SK-N-DZ (cell line): ENCODE measurements around the genes DNER, SP110 and C2orf72.

GRCh38 chr2:229410950-229411365 lies 139.9 kb upstream of the PID1 start:
RAMPAGE:
- cytosol, long total RNA, result no peak
- nucleus, long total RNA, result no peak

RAMPAGE:
- cytosol, long total RNA, result no peak
- nucleus, long total RNA, result no peak
Measured at GRCh38 chr2:229714096-229714839, at the start of gene DNER. TSS of gene DNER (minus strand) at chr2:229714555.

GRCh38 chr2:229820703-229821276 lies 101.0 kb downstream of the TRIP12 start:
RAMPAGE:
- cytosol, long total RNA, result no peak
- nucleus, long total RNA, result no peak

DNA sequence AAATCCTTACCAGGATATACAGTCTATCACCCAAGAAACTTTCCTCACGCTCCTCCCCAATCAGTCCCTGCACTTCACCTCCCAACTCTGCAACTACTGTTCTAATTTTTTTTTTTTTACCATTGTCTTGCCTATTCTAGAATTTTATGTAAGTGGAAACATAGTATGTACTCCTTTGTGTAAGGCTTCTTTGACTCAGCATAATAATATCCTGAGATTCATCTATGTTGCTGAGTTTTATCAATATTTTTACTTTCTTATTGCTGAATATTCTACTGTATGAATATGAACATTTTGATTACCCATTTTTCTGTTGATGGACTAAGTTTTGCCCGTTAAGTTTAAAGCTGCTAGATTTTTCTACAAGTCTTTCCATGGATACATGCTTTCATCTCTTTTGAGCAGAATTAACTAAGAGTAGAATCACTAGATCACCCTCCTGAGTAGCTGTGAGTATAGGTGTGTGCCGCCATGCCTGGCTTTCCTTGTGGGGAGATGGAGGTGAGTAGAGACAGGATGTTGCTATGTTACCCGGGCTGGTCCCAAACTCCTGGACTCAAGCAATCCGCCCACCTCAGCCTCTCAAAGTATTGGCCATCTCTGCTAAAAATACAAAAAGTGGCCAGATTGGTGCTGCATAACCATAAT lies 28.3 kb downstream of the TRIP12 start:
RAMPAGE:
- cytosol, long total RNA, result no peak
- nucleus, long total RNA, result no peak

DNA sequence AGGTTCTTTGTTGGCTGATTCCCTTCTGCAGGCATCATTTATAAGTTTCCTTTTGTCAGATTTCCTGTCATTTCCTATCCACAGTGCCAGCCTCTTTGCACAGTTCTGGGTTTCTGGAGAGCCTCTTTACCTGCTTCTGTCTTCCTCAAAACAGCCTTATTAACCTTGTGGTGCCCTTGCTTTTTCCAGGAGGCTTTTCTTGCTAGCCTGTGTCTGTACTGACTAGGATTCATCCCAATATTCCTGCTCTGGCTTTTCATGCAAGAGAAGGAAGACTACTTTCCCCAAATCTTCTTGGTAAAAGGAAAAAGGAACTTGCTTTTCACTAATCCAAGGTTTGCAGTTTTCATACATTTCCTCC lies 58.8 kb upstream of the SLC16A14 start:
RAMPAGE:
- cytosol, long total RNA, result no peak
- nucleus, long total RNA, result no peak

GRCh38 chr2:230166571-230166906 lies 53.2 kb downstream of the SP110 start:
RAMPAGE:
- cytosol, long total RNA, result no peak
- nucleus, long total RNA, result no peak

GRCh38 chr2:230219436-230220424 lies at the start of gene SP110:
TSS of gene SP110 (minus strand) at chr2:230219984.
RAMPAGE:
- cytosol, long total RNA, result no peak
- nucleus, long total RNA, result no peak

DNA sequence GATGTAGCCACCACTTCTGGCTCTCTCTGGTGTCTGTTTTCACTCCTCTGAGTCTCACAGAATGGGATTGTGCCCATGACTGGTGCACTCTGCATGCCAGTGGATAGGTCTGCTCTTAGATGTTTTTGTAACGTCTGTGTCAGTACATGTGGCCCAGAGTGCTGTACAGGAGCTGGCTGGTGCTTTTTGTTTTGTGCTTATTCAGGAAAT lies 6.8 kb upstream of the SP100 start:
RAMPAGE:
- cytosol, long total RNA, result no peak
- nucleus, long total RNA, result no peak

DNA sequence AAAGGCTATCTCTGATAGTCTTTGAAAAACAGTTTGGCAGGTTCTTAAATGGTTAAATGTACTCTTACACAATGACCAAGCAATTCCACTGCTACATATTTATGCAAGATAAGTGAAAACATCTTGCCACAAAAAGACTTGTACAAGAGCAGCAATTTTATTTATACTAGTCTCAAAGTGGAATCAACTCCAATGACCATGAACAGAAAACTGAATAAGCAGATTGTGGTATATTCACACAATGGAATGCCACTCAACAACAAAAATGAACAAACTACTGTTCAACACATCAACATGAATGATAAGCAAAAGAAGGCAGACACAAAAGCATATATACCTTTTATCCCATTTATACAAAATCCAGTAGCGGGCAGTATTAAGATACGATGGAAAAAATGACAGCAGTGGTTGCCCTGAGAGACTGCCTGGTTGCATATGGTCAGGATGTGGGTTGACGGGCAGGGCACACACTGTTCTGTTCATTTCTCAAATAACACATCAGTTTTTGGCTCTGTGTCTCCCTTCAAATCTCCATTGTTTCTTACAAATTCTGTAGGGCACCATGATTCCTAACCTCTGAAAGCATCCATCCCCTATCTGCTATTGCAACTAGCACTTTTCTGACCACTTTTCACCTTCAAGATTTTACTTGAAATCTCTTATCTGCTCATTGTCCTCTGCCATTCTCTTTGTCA lies 25.4 kb downstream of the SP100 start:
RAMPAGE:
- cytosol, long total RNA, result no peak
- nucleus, long total RNA, result no peak

RAMPAGE:
- cytosol, long total RNA, result no peak
- nucleus, long total RNA, result no peak
Measured at GRCh38 chr2:230448011-230448638, 32.1 kb downstream of the SP100 start.

GRCh38 chr2:230449950-230450340 lies 33.9 kb downstream of the SP100 start:
RAMPAGE:
- cytosol, long total RNA, result no peak
- nucleus, long total RNA, result no peak

GRCh38 chr2:230460991-230462158 lies 45.4 kb downstream of the SP100 start:
RAMPAGE:
- cytosol, long total RNA, result no peak
- nucleus, long total RNA, result no peak

DNA sequence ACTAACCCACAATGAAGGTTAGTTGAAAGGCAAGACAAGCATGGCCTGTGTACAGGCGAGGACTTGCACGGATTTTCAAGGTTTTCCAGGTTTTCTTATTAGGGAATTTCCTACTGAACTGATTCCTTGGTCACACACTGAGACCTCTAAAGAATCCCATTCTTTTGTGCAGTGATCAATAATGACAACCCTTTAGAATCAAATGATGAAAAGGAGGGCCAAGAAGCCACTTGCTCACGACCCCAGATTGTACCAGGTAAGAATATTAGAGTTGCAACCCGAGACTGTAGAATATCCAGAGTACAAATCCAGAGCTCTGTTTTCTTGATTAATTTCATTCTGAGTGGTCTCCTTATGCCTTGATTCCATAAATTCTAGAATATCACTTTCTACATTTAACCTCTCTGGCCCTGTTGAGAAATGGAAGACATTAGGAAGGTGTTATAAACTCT lies 47.9 kb downstream of the SP100 start:
RAMPAGE:
- cytosol, long total RNA, result no peak
- nucleus, long total RNA, result no peak

RAMPAGE:
- cytosol, long total RNA, result no peak
- nucleus, long total RNA, result no peak
Measured at GRCh38 chr2:230667241-230667661, 45.4 kb upstream of the CAB39 start.

RAMPAGE:
- cytosol, long total RNA, result no peak
- nucleus, long total RNA, result no peak
Measured at GRCh38 chr2:230748855-230749296, 36.2 kb downstream of the CAB39 start.

GRCh38 chr2:230895610-230896396 lies 29.2 kb downstream of the GPR55 start:
RAMPAGE:
- cytosol, long total RNA, result no peak
- nucleus, long total RNA, result no peak

DNA sequence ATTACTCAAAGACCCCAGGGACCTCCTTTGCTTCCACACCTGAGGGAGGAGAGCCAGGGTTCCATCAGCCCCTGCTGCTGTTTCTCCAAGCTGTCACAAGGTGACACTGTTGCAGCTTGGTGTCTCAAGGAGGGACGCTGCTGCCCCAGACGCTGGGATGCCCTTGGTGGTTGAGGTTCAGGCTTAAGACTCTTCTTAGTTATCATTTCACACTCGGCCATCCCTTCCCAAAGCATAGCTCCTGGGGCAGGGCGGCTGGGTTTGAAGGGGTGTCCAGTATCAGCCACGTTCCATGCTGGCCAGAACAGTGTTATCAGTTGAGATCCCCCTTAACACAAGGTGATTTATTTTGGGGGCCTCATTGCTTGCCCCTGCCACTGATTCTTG lies 22.8 kb downstream of the GPR55 start:
RAMPAGE:
- cytosol, long total RNA, result no peak
- nucleus, long total RNA, result no peak

DNA sequence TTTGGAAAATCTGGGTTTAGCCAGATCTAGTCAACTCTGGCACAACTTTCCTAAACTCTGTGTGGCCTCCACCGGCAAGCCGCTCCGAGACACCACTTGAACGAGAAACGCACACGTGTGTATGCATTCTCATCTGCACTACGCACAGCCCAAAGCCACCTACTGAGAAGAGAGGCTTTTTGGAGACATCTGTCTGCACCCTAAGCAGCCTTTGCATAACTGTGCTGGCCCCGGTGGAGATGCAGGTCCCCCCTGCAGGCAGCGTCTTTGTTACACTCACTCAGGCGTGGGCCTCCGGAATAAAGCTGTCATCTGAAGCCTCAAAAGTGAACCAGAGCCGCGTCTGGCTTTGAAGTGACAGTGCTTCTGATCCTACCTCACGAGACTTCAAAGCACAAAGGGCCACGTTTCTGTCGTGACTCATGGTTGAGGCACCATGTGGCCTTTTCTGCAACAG lies 19.7 kb downstream of the GPR55 start:
RAMPAGE:
- cytosol, long total RNA, result no peak
- nucleus, long total RNA, result no peak

DNA sequence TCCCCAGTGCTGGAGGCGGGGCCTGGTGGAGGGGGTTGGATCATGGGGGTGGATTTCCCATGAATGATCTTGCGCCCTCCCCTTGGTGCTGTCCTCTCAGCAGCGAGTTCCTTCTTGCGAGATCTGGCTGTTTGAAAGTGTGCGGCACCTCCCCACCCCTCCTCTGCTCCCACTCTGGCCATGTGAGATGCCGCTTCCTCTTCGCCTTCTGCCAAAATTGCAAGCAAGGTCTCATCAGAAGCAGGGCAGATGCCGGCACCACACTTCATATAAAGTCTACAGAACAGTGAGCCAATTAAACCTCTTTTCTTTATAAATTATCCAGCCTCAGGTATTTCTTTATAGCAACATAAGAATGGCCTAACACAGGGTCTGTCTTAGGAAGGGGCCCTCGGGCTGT lies 18.6 kb upstream of the GPR55 start:
RAMPAGE:
- cytosol, long total RNA, result no peak
- nucleus, long total RNA, result no peak

RAMPAGE:
- cytosol, long total RNA, result no peak
- nucleus, long total RNA, result no peak
Measured at GRCh38 chr2:231037132-231037688, at the start of gene C2orf72. TSS of gene C2orf72 (plus strand) at chr2:231037523.